Cardiac atrium fibroblast (primary cell): Measurements from ENCODE around the gene KLHL26.

- RAMPAGE, long total RNA = no peak
Measured at GRCh38 chr19:18432552-18433067, 5.3 kb downstream of the ISYNA1 start.

DNA sequence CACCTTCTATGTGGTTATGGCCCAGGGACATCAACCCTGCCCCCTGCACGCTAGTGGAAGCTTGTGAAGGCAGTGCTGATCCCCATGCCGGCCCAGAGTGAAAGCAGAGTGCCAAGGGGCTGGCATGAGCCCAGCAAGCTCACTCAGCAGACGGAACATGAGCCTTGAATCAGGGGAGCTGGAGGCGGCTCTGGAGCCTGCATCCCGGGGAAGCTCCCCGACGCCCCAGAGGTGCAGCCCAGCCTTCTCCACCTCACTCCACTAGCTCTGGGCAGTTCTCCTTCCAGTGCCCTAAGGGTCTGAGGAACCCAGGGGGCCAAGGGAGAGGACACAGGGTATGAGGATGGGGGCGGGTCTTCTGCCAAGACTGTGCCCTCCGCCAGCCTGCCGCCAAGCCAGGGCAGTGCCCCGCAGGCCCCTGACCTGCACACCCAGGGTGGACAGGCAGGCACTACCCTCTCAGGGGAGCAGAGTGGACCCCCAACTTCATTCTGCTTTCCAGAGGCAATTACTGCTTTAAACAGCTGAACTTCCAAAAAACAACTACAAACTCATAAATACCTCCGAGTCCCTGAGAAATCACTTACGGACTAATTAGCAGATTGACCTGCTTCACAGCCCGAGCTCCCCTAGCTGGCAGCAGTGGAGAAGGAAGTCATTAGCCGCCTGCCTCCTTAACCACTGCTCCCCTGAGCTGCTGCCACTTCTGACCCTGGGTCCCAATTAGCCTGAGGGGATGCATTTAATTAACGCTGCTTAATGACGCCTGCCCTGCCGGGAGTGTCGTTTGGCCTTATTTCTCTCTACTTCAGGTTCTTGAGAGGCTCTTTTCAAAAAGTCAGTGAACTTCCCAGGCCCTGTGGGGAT is 19.3 kb upstream of the ISYNA1 start:
- RAMPAGE, long total RNA = no peak

DNA sequence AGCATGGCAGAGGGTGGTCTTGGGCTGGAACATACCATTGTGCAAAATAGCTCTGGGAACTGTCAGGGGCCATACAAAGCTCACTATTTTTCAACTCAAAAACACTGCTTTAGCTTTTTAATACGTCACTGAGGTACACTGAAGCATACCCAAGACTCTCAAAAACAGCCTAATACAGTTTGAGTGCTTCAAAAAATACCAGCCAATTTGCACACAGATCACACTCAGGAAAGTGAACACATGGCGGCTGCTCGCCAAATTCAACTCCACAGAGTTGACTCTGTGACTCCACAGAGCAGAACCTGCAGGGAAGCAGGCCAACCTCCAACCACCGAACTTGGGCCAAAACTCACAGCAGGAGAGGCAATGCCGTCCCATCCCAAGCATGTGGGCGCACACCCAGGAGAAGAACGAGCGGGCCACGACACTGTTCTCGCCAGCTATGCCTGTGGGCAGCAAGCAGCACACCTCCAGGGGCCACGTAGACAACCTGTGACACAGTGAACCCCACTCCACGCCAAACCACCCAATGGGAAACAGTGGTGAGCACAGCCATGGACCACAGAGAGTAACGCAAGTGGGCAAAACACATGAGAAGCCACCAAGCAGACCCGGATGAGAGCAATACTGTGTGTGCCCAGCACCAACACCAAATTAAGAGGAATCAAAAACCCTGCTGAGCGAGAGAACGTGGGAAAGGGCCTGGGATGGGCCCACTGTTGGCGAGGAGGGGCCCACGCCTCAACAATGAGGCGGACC is 21.0 kb downstream of the ELL start:
- RAMPAGE, long total RNA = no peak

GRCh38 chr19:18537956-18538671 is 5.3 kb downstream of the FKBP8 start:
- RAMPAGE, long total RNA = no peak

- RAMPAGE, long total RNA = no peak
Measured at GRCh38 chr19:18542359-18542662, 1.1 kb downstream of the FKBP8 start.

- RAMPAGE, long total RNA = no peak
Measured at GRCh38 chr19:18572394-18572625, 653 bp downstream of the UBA52 start.

GRCh38 chr19:18581117-18581479 is 7.5 kb upstream of the REX1BD start:
- RAMPAGE, long total RNA = no peak

GRCh38 chr19:18635976-18637231 is at the start of gene KLHL26:
Gene KLHL26 (plus strand): TSS chr19:18637028.
- RAMPAGE, long total RNA = no peak

- RAMPAGE, long total RNA = no peak
Measured at GRCh38 chr19:18660042-18661012, 23.2 kb upstream of the CRTC1 start.

- RAMPAGE, long total RNA = no peak
Measured at GRCh38 chr19:18711439-18711823, 28.0 kb downstream of the CRTC1 start.

DNA sequence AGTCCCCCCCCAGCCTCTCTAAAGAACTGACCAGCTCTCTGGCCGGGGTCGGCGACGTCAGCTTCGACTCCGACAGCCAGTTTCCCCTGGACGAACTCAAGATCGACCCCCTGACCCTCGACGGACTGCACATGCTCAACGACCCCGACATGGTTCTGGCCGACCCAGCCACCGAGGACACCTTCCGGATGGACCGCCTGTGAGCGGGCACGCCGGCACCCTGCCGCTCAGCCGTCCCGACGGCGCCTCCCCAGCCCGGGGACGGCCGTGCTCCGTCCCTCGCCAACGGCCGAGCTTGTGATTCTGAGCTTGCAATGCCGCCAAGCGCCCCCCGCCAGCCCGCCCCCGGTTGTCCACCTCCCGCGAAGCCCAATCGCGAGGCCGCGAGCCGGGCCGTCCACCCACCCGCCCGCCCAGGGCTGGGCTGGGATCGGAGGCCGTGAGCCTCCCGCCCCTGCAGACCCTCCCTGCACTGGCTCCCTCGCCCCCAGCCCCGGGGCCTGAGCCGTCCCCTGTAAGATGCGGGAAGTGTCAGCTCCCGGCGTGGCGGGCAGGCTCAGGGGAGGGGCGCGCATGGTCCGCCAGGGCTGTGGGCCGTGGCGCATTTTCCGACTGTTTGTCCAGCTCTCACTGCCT is 13.8 kb downstream of the COMP start:
- RAMPAGE, long total RNA = no peak

- RAMPAGE, long total RNA = no peak
Measured at GRCh38 chr19:18833625-18833750, 1.7 kb downstream of the UPF1 start.

- RAMPAGE, long total RNA = no peak
Measured at GRCh38 chr19:18854534-18855279, 22.9 kb downstream of the UPF1 start.

GRCh38 chr19:18903236-18903814 is 7.4 kb upstream of the CERS1 start:
- RAMPAGE, long total RNA = no peak

DNA sequence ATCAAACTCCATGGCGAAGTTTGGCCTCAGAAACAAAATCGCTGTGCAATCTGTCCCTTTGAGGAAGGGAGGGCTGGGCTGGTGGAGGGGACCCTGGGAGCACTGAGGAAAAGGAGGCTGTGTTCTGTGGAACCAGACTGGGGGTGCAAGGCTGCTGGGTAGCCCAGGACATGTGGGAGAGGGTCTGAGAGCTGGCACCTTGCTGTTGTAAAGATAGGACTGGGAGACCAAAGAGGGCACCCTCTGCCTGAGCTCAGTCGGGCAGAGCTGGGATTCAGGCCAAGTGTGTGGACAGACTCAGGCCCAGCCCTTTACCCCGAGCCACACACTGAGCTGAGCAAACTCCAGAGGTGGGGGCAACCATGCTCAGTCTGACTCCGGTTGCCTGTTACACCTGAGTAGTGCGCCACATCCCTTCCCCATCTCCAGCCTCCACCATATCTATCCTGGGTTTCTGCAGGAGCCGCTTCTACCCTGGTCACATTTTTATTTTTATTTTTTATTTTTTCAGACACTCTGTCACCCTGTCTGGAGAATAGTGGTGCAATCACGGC is 35.5 kb downstream of the SLC25A42 start:
- RAMPAGE, long total RNA = no peak

DNA sequence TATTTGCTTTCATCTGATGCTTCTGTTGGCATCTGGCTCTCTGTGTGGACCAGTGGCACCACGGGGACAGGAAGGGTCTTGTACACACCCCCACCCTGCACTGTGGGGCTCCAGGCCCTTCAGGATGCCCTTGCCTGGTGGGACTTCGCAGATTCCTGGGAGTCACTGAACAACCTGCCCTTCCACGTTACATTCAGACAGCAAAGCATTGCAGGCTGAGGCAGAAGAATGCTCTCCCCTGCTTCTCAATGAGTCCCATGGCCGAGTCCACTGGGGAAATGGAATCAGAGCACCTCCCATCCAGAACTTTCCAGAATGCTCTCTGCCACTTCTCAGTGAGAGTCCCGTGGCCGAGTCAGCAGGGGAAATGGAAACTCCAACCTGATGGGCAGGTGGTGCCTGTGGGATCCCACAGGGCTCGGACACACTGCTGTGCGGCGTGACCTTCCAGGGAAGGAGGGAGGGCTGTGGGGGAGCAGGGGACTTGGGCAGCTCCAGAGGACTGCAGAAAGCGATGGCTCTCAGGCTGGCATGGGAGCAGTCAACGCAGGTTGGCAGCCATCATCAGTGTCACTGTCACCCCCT is 37.0 kb downstream of the SLC25A42 start:
- RAMPAGE, long total RNA = no peak

DNA sequence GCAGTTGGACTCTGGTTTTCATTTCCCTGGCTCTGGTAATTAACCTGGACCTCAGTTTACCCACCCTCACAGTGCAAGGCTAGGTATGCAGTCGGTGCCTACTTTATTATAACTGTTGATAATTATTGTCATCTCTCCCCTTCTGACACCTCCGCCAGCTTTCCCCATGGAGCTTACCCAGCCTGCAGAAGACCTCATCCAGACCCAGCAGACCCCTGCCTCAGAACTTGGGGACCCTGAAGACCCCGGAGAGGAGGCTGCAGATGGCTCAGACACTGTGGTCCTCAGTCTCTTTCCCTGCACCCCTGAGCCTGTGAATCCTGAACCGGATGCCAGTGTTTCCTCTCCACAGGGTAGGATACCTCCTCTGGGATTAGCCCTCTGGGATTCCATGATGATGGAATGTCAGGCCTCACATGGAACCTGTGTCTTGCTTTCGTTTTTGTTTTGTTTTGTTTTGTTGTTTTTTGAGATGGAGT is 1.8 kb downstream of the RFXANK start:
- RAMPAGE, long total RNA = no peak

GRCh38 chr19:19303556-19304276 is 16.6 kb downstream of the SUGP1 start:
- RAMPAGE, long total RNA = no peak

DNA sequence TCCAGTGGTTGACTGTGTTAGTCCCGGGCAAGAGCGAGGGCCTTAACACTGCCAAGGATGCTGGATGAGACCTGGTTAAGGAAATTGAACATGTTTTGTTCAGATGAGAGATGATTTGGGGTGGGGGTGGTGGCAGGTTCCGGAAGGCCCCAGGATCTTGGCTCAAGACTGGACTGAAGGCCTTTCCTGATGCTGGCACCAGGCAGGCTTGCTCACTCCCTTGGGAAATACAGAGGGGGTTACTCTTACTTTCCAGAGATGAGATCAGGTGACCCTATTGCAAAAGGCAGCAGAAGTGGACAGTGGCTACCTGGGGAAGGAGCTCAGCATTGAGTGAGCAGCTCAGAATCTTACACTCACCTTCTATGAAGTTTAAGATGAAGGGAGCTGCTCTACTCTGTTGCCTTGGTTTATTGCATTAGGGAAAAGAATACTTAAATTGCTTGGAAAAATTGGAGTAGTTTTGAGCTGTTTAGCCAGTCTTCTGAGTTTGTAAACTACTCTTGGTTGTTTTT is 10.8 kb downstream of the GATAD2A start:
- RAMPAGE, long total RNA = no peak

GRCh38 chr19:19442809-19443846 is 37.7 kb downstream of the GATAD2A start:
- RAMPAGE, long total RNA = no peak